Epithelial cell of alveolus of lung (primary cell): ENCODE results near the genes PRSS21 and PKMYT1.

DNA sequence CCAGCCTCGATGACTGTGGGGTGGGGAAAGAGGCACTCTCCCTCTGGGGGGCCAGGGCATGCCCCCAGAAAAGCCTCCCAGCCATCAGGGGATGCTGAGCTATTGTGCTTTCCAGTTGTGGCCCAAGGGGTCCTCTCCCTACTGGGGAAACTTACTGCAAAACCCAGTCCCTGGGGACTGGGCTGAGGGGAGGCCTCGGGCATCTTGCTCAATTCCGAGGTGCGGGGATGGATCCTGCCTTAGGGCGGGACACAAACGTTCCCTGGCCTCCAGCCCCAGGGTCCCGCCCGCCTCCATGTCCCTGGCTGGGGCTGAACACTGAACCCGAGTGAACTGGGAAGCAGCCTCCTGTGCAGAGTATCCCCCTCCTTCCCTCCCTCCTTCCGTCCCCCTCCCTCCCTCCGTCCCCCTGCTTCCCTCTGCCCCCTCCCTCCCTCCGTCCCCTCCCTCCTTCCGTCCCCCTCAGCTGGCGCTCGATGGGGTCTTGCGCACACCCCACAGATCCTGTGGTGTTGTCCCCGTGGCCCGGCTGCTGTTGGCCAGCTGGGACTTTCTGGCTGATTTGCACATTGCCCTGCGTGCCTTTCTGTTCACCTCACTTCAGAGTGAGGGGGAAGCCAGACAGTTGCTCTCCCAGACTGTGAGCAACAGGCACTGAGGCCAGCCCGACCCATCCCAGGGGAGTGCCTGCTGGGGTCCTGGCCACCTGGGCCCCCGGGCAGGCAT lies 5.4 kb downstream of the TRAF7 start:
- RAMPAGE, long total RNA = no peak
- RRBS = 36% methylated on average over 1 of the region's 21 CpGs

DNA sequence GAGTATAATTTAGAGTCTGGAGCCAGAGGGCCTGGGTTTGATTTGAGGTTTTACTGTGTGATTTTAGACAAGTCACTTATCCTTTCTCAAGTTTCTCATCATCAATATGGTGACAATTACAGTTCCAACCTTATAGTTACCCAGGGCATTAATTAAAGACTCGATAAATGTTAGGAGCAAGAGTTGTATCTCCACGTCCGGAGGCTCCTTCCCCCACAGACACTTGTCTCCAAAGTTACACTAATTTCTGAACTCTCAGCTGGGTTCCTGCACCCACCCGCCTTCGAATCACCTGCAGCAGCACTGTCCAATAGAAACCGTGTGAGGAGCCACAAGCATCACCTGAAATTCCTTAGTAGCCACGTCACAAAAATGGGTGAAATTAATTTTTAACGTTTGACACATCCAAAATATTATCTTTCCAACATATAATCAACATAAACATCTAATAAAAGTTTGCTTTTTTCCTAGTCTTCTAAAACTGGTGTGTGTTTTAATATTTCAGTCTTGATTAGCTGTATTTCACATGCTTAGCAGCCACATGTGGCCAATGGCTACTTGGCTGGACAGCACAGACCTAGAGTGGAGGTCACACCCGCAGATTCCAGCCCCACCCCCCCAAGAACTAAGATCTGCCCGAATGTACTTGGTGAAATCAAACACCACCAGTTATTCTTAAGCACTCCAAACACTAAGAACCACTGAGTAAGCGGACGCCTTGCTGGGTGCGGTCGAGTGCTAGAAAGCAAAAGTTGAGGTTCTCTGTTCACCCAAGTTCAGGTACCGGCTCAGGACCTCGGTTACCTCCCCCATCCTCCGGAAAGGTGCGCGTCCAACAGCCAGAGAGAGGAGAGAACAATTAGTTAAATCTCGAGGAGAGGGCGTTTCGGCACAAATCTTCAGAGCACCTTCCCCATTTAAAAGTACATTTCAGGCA lies 1.3 kb downstream of the RNPS1 start:
- RAMPAGE, long total RNA = no peak
- RRBS = no CpG with 5 or more reads among the region's 22 CpGs

DNA sequence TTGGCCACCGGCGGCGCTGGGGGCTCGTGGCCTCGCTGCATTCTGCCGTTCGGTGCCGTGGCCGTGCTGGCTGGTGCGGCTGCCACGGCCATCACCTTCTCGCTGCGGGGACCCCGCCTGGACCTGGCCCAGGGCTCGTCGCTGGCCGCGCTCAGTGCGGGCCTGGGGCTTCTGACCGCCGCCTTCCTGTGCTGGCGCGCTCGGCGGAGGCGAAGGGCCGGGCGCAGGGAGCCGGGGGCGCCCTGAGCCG lies 3.3 kb upstream of the NTN3 start:
- RAMPAGE, long total RNA = no peak
- RRBS = under 1% methylated on average over 3 of the region's 31 CpGs

GRCh38 chr16:2513513-2513822 lies 284 bp upstream of the ATP6V0C start:
- RAMPAGE, long total RNA = no peak
- RRBS = 1% methylated on average over 16 of the region's 41 CpGs

DNA sequence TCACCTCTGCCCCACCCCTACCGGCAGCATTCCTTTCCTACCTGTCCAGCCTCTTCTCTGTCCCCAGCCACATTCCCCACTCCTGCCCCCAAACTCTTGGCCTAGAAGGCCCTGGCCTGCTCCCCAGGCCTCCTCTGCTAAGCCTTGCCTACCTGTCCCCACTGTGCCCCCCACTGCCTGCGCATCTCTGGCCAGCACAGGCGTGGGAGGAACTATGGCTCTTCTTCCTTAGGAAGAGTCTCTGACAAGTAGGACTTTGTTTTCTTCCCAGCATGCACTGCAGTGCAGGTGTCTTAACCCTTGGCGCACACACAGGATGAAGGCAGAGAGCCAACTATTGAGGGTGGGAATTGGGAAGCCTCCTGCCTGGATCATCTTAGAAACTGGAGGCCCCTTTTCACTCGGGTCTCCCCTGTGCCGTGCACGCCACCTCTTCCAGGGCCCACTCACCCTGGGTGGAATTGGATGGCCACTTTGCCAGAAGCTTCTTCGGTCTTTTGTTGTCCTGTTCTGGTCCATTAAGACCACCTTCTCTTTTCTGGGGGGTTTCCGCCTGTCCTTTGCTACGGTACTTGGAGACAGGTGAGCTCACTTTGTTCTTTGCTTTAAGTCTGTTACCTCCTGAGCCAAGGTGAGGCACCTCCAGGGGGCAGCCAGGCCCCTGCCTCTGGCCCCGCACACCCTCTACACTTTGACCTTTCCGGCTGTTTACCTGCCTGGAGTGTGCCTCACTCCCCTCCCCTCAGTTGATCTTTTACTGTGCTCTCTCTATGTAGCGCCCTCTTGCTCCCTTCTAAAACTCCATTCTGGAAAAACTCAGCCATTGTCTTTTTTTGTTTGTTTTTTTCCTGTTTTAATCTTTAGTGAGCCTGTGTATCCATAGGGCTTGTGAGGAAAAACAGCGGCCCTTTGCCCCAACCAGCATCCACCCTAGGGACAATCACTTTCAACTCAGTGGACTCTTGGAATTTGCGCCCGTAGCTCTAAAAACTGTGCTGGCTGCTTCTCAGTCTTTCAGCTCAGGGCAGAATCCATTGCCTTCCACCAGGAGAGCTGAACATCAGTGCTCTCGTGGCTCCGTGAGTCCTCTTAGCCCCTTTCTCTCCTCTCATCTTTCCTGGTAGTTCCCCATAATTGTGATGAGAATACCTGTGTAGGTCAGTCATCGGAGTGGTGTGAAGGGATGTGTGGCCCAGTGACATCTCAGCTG lies 4.0 kb downstream of the AMDHD2 start:
- RAMPAGE, long total RNA = no peak
- RRBS = no CpG with 5 or more reads among the region's 19 CpGs

GRCh38 chr16:2540285-2541092 lies 2.7 kb downstream of the PDPK1 start:
- RAMPAGE, long total RNA = no peak
- RRBS = no CpG with 5 or more reads among the region's 14 CpGs

DNA sequence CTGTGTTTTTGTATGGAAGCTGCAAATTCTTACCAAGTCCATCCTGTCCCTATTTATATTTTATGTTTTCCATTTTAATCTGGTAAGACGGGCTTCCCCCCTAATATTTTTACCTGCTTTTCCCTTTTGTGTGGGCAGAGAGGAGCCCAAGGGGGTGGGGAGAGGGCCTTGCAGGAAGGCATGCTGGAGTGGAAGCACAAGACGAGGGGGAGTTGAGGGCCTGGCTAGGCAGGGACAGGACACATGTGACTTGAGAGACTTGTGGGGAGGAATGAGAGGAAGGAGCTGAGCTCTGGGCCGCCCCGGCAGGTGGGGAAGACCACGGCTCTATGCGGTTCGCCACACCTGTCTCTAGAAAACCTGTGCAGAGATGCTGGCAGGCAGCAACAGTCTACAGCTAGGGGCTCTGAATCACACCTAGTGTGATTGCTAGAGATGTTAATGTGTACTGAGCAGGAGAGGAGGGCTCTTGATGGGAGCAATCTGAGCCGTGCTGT lies 50.1 kb downstream of the PDPK1 start:
- RAMPAGE, long total RNA = no peak
- RRBS = no CpG with 5 or more reads among the region's 8 CpGs

- RAMPAGE, long total RNA = no peak
- RRBS = 93% methylated on average over 6 of the region's 44 CpGs
Measured at GRCh38 chr16:2597186-2598191, 59.7 kb downstream of the PDPK1 start.

DNA sequence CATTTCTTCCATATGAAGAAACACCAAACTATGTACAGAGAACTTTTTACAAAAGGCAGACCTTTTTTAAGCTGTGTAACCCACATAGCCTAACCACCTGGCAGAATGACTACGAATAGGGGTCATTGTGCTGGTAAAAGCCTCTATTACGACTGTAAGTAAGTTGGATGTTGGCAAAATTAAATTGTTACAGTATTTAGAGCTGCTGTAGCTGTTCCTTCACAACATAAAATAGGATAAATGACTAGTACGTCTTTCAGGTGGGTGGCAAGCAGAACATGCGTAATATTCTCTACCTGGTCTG lies 64.6 kb downstream of the PDPK1 start:
- RAMPAGE, long total RNA = no peak
- RRBS = no CpG with 5 or more reads among the region's 4 CpGs

GRCh38 chr16:2674492-2674981 lies 7.8 kb upstream of the KCTD5 start:
- RAMPAGE, long total RNA = no peak
- RRBS = no CpG with 5 or more reads among the region's 6 CpGs

GRCh38 chr16:2754986-2755475 lies 2.6 kb downstream of the SRRM2 start:
- RAMPAGE, long total RNA = no peak
- RRBS = no CpG with 5 or more reads among the region's 5 CpGs

DNA sequence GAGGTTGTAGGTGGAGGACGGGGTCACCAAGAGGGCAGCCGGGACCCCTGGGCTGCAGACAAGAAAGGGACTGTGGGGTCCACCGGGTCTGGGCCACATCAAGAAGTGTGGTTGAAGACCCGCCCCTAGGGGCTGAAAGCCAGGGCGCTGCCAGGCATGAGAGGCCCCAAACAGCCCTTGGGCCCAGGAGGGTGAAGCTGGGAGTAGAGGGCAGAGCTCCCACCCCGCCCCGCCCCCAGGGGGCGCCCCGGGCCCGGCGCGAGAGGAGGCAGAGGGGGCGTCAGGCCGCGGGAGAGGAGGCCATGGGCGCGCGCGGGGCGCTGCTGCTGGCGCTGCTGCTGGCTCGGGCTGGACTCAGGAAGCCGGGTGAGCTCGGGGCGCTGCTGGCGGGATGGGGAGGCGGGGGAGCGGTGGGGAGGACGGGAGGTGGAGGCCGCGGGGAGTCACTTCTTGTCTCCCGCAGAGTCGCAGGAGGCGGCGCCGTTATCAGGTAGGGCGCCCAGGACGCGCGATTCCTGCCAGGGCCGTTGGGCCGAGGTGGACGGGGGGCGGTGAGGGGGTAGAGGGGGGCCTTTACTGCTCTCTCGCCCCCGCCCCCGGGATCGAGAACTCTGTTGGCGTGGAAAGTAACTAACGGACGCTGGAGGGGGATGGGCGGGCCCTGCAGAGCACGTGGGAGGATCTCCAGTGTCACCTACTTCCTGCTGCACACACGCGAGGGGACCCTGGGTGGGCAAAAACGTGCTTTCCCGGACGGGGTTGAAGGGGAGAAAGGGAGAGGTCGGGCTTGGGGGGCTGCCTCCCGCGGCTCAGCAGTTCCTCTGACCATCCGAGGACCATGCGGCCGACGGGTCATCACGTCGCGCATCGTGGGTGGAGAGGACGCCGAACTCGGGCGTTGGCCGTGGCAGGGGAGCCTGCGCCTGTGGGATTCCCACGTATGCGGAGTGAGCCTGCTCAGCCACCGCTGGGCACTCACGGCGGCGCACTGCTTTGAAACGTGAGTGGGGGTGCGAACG lies at the start of gene PRSS21:
Gene PRSS21, plus strand, starts transcription at position 271 of the 1,019 bp plus-strand sequence.
- RAMPAGE, long total RNA = start-site peak on the plus strand centred at position 284 of the sequence, 25 bp wide, 8 and 55 reads in 2 replicates
- RRBS = no CpG with 5 or more reads among the region's 84 CpGs

GRCh38 chr16:2979616-2980814 lies at the start of gene PKMYT1:
PKMYT1 (minus strand) TSS chr16:2980446.
- RAMPAGE, long total RNA = start-site peak on the plus strand at chr16:2980609-2980620, 5 and 7 reads in 2 replicates
- RRBS = 1% methylated on average over 48 of the region's 118 CpGs

DNA sequence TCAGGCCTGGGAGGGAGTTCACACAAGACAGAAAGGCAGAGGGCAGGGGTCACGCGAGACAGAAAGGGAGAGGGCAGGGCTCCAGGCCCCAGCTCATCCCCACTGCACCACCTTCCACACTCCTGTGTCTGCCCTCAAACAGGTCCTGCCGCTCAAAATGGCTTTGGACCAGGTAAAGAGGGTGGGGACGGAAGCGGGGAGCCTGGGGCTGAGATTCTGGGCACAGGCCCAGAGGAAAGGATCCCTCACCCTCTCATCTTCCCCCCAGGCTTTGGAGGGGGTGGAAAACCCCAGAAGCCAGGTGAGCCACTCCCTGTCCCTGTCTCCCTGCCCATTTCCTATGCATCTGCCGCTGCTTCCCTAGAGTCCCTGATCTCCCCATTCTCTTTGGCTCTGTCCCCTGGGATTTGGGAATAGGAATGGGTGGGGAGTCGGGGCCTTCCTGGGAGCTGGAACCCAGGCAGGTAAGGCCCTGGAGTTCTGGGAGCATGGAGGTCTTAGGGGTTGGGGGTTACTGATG lies 12.5 kb upstream of the PKMYT1 start:
- RAMPAGE, long total RNA = no peak
- RRBS = no CpG with 5 or more reads among the region's 7 CpGs

DNA sequence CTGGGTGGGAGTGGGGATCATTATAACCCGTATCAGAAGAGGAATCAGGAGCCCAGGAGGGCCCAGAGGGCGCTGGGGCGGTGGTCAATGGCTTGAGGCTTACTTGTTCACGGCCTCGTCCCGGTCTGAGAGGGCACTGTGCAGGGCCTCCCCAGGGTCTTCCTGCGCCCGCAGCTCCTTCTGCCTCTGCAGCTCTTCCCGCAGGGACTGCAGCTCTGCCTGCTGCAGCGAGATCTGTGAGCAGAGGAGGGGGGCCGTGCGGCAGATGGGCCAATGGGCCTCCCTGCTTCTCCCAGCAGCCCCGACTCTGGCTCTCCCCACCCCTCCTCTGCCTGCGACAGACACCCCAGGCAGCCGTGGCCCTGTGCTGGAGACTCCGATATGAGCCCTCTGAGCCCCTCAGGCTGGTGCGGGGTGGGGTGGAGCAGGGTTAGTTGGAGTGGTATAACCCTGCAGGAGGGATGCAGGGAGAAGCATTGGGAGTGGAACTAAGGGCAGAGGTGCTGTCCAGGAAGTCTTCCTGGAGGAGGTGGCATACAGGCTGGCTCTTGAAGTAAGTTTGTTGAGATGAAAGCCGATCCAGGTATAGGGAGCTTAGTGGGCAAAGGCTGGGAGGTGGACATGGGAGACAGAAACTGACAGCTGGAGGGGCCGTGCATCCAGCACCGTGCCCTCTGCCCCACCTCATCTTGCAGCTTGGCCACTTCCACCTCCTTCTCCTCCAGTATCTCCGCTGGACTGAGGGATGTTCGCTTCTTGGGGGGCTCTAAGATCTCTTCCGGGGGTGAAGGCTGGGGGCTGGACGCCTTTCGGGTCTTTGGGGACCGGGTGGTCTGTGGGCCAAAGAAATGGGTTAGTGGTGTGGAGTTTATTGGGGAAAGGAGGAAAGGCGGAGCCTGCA lies 5.0 kb downstream of the THOC6 start:
- RAMPAGE, long total RNA = no peak
- RRBS = 57% methylated on average over 4 of the region's 27 CpGs

DNA sequence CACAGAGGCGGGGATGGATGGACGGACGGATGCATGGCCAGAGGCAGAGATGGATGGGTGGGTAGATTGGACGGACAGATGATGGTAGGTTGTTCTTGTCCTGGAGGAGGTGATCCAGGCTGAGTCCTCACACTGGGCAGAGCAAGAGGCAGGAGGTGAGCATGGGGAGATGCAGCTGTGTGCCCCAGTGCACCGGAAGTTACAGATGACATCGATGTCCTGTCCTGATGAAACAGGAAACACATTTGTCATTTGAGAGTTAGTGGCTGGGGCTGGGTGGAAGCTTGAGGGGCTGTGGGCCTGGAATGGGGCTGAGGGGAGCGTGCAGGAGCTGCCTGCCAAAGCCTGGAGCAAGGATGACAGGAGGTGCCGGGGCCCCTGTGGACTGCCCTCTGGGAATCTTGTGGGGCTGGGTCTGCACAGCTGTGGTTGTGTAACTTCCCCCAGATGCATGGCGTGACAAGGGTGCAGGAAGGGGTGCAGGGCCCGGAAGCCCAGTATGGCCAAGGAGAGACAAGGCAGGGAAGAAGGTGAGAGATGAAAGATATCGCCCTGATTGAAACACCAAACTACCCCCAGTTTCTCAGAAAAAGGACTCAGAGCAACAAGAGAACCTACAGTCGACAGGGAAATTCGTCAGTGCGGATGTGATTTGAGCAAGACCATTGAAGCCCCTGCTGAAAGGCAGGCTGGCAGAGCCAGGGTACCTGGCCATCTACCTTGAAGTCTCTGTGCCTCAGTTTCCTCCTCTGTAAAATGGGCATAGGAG lies 8.6 kb downstream of the MMP25 start:
- RAMPAGE, long total RNA = no peak
- RRBS = no CpG with 5 or more reads among the region's 14 CpGs

DNA sequence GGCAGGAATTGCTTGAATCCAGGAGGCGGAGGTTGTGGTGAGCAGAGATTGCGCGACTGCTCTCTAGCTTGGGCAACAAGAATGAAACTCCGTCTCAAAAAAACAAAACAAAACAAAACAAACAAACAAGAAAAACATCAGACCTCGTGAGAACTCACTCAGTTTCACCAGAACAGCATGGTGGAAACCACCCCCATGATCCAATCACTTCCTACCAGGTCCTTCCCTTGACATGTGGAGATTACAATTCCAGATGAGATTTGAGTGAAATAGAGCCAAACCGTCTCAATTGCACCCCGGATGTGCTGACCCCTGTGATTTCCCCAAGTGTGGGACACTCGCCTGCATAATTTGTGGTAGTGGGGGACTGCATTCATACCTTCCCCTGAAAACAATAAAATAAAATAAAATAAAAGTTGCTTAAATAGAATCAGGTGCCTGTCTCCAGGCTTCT lies 13.2 kb downstream of the ZSCAN10 start:
- RAMPAGE, long total RNA = no peak
- RRBS = no CpG with 5 or more reads among the region's 8 CpGs

GRCh38 chr16:3101101-3101878 lies 2.2 kb upstream of the ZSCAN10 start:
- RAMPAGE, long total RNA = no peak
- RRBS = no CpG with 5 or more reads among the region's 27 CpGs

DNA sequence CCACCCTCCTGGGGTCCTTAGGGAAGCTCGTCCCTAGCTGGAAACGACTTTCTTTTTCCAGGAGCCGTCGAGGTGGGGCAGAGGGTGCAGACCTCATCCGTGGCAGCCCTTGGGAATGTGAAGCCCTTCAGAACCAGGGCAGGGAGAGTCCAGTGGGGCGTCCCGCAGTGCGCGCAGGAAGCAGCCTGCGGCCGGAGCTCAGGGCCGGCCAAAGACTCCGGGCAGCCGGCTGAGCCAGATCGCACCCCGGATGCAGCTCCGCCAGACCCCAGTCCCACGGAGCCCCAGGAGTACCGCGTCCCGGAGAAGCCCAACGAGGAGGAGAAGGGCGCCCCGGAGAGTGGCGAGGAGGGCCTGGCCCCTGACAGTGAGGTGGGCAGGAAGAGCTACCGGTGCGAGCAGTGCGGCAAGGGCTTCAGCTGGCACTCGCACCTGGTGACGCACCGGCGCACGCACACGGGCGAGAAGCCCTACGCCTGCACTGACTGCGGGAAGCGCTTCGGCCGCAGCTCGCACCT lies 6.9 kb downstream of the ZNF205 start:
- RAMPAGE, long total RNA = no peak
- RRBS = 96% methylated on average over 14 of the region's 41 CpGs

DNA sequence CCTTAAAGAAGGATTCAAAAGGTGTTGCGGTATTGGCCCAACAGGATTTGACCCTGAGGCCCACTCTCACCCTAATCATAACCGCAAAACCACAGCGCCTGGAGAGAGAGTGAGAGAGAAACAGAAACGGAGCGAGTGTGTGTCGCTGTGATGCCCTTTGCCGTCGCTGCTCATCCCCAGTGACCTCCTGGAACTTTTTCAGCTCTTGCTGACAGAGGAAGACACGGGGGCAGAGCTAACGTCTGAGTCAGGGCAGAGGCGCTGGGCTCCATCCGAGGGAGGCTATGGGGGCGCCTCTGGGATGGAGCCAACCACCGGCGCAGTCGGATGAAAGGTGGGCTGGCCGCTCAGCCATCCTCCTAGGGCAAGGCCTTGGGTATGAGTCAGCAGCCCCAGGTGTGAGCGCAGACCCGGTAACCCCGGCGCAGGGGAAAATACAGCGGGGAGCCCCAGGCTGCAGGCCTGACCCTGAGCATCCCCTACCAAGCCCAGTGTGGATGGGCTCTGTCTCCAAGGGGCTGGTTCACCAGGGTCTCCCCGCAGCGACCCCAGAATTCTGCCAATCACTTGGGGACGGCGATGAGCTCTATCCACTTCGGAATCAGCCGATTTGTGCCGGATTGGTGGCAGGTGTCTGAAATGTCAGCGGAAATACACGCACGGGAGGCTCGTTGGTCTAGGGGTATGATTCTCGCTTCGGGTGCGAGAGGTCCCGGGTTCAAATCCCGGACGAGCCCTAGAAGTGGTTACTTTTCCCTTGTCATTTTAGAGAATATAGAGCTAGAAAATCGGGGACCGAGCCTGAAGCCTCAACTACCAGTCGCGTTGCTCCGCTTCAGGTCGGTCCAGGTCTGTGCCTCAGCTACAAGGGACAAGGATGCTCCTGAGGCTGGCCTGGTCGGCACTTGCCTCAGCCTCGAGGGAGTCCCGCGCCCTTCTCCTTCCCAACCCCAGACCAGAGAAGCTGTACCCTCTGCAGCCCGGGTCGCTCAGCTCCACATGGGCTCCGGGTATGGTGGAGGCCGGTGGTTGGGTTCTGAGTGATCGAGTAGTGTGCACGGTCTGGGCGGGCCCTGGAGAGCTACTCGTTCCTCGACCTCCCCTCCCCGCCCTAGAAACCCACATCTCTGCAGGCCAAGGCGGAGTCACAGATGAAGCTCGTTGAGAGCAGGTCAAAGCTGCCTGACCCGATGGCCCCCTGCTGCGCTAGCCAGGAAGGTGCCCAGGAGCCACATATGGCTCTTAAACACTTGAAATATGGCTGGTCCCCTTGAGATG lies 37.0 kb downstream of the ZNF213 start:
- RAMPAGE, long total RNA = no peak
- RRBS = 5% methylated on average over 8 of the region's 63 CpGs